ENCODE measurements around a stretch of chrX.

DNA sequence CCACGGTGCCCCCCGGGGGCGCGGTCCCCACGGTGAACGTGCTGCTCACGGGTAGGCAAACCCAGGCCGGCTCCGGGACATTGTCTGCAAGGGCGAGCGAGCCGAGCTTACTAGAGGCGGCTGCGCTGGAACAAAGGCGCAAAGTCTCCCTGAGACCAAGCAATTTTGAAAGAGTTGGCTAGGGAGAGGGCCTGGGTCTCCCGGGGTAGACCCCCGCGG, 1.4 kb downstream of the MAMLD1 start:
- PRO-cap, 10 experiments, result no peak in any of the 10 experiments

DNA sequence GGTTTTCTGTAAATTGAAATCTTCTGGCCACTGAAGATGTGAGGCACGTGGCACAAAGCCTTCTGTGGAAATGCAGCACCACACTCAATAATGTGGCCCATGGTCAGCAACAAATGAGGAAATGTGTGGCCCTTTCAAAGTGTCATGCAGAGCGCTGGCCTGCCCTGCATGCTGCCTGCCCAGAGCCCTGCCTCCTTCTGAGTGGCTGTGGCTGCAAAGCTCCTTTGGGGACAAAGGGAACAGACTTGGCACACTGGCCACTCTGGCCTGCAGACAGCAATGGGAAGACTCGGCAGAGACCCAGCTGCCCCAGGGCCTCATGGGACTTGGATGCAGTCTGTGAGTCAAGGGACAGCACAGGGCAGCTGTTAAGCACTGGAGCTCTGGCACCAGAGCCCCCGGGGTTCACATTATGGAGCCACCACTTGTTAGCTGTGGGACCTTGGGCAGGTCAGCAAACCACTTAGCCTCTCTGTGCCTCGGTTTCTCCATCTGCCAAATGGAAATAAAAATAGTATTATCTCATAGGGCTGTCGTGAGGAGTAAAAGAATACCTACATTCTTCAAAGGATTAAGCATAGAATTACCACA, 42.8 kb upstream of the MTM1 start:
- PRO-cap, 10 experiments, result no peak in any of the 10 experiments

- PRO-cap, 10 experiments, result peak in 5 of 10 experiments; most common plus-strand start chrX:150572583 (in 2); most common minus-strand start chrX:150572422 (in 3)
Measured at GRCh38 chrX:150572011-150572715, 3.7 kb downstream of the MTM1 start.

- PRO-cap, 10 experiments, result no peak in any of the 10 experiments
Measured at GRCh38 chrX:150692297-150692533, 981 bp upstream of the MTMR1 start.

GRCh38 chrX:150692748-150693083, 480 bp upstream of the MTMR1 start:
- PRO-cap, 10 experiments, result no peak in any of the 10 experiments

DNA sequence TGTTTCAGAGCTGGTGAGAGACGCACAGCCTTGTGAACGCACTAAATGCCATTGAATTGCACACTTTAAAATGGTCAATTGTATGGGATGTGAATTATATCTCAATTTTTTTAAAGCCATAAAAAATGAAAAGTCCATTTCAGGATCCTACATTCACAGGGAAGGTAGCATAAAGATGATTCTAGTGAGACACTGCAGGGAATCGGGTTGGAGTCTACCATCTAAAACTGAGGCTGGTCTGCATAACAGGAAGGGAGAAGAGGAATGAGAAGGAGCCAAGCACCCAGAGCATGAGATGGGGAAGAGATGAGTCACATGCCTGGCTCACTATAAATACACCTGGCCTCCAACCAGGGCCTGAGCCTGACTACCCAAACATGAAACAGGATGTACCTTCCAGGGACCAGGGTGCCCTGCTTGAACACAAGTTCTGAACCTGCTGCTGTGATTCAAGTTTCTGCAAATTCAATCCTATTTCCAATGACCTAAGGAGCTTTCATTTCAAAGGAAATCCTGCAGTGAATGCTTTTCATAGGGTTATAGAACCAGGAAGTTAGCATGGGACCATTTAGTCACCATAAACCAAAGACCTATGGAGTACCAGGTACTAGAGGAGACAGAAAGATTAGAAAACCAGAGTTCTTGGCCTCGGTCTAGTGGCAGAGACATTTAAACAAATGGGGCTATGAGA, 24.9 kb downstream of the CD99L2 start:
- PRO-cap, 10 experiments, result no peak in any of the 10 experiments

- PRO-cap, 10 experiments, result no peak in any of the 10 experiments
Measured at GRCh38 chrX:150966069-150966408, 17.1 kb upstream of the HMGB3 start.

GRCh38 chrX:151084462-151084808, 91.9 kb upstream of the GPR50 start:
- PRO-cap, 10 experiments, result no peak in any of the 10 experiments

DNA sequence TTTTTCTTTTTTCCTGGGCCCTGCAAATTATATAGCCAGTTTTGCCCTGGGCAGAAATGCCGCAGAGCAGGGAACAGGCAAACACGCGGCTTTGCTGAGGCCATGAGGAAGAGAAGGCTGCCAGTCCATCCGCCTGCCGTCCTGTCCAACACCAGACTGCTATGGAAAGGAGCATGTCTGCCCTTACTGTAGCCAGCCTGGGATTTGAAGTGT, 1.7 kb upstream of the GABRE start:
- PRO-cap, 10 experiments, result peak in 2 of 10 experiments; most common plus-strand start position 123 of the sequence (in 1); most common minus-strand start position 158 of the sequence (in 2)

GRCh38 chrX:152135338-152135596, 3.1 kb downstream of the MAGEA10 start:
- PRO-cap, 10 experiments, result no peak in any of the 10 experiments

- PRO-cap, 10 experiments, result peak in 2 of 10 experiments; most common plus-strand start chrX:152896776 (in 1); most common minus-strand start chrX:152896523 (in 1)
Measured at GRCh38 chrX:152896381-152896883, 1.4 kb upstream of the ZNF185 start.

DNA sequence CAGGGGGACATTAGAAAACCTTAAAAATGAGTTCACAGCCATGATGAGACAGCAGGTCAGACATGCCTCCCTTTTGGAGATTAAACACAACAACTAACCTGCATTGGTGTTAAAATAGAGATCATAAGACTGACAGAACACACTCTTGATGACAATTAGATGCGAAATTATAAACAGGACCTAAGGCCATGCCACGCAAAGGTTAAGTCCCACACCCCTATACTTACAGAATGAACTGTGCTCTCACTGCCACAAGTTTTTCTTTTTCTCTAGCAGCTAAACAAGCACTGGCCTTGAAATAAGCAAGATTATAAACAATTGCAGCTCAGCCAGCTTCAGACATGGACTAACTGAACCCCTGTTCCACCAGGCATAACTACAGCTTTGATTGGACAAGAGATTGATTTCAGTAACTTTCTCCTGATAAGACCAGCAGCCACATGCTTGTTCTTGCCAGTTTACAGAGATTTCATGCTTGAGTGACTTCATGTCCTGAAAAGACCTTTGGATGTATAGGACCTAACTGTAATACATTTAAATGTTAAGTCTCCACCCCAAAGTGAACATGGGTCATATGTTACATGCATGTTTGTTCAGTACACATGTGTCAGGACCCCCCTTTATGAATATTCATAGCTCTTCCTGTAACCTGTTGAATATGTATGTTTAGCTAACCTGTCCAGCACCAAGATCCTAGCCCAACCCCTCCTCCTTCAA, 27.8 kb downstream of the ZNF275 start:
- PRO-cap, 10 experiments, result peak in 1 of 10 experiments; most common minus-strand start position 348 of the sequence (in 1)

GRCh38 chrX:153454289-153454667, 8.4 kb upstream of the TREX2 start:
- PRO-cap, 10 experiments, result no peak in any of the 10 experiments

DNA sequence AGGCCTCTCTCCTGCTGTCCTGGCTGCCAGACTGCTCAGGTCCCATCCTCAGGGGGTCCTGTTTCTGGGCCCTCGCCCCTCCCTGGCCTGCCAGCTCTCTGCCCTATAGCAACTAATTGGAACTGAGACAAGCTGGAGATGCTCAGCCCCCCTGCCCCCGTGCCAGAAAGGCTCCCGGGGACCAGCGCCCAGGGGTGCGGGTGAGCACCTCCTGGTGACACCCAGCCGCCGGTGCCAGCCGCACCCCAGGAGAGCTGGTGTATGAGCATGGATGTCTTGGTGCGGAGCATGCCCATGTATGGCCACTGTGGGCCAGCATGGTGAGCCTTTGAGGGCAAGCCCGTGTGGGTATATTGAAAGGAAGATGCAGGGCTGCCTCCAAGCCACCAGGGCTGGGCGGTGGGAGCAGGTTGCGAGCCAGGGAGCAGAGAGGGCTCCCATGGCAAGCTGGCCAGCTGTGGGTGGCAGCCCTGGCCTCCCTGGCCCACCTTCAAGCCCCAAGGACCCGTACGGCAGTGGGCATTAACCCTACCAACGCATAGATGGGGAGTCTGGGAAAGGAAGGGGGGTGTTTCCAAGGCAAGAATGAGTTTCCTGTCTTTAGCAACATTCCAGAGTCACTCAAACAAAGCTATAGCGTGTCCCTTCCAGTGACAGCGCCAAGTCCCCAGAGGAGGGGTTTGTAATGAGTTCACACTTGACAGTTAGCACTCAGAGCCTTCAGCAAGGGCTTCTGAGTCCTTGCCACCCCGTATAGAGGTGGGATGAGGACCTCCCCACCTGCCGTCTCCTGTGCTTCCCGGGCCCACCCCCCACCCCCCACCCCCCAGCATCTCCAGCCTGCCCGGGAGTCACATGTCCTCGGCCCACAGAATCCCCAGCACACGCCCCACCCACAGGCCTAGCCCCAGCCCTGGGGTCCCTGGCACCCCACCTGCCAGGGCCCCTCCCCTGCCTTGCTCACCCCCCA, 1.6 kb downstream of the BGN start:
- PRO-cap, 10 experiments, result no peak in any of the 10 experiments

DNA sequence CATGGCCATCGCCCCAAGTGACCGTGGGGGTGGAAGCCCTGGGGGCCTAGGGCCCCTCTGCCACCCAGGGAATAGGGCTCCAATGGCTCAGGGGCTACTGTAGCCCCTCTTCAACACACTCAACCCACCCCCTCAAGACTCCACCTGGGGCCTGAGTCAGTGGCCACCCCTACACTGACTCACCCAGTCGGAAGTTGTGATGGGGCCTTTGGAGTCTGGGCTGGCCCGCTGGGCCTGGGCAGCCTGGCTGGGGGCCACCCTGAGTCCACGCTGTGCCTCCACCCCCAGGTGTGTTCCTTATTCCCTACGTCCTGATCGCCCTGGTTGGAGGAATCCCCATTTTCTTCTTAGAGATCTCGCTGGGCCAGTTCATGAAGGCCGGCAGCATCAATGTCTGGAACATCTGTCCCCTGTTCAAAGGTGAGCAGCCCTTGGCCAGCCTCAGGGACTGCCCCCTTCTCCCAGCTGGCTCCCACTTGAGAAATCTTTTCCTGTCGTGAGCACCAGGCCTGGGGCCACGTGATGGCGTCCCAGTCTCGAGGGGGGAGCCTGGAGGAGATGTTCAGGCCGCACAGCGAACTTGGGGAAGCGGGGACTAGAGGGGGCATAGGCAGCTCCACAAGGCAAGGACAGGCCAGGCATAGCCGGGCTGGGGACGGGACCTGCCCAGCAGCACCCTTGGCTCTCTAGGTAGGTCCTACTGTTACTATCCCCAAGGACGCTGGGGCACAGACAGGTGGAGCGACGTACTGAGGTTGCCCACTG, 2.5 kb downstream of the SLC6A8 start:
- PRO-cap, 10 experiments, result no peak in any of the 10 experiments

GRCh38 chrX:153828567-153829301, 1.6 kb downstream of the PDZD4 start:
- PRO-cap, 10 experiments, result no peak in any of the 10 experiments

DNA sequence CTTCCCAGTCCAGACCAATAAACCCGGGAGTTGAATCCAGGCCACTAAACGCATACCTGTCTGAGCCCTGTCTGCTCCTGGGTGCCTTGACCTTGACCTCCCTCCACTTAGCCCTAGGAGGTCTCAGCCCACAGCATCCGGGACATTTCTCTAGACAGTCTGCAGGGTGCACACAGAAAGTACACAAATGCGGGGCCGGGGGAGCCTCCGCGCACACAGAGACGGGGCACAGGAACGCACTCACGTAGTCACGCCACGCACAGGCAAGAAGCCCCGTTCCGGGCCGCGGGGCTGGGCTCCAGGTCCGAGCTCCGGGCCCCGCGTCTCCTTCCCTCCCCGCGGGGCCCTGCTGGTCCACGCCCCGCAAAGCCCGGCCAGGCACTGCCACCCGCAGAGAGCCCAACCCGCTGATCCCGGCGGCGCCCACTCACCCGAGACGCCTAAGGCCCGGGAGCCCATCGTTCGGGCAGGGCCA, 1.0 kb downstream of the PDZD4 start:
- PRO-cap, 10 experiments, result no peak in any of the 10 experiments

- PRO-cap, 10 experiments, result no peak in any of the 10 experiments
Measured at GRCh38 chrX:153908972-153909512, 4.6 kb downstream of the AVPR2 start.

GRCh38 chrX:153926737-153927798, 1.0 kb upstream of the ARHGAP4 start:
- PRO-cap, 10 experiments, result peak in 9 of 10 experiments; most common plus-strand start chrX:153927466 (in 6); most common minus-strand start chrX:153926851 (in 5)

- PRO-cap, 10 experiments, result no peak in any of the 10 experiments
Measured at GRCh38 chrX:153943287-153943754, 1.1 kb downstream of the RENBP start.

Measured in Metastatic Breast Carcinoma in the Brain (tissue), 10 donors.